Renal cortical epithelial cell (primary cell): ENCODE measurements around a stretch of chr17.

DNA sequence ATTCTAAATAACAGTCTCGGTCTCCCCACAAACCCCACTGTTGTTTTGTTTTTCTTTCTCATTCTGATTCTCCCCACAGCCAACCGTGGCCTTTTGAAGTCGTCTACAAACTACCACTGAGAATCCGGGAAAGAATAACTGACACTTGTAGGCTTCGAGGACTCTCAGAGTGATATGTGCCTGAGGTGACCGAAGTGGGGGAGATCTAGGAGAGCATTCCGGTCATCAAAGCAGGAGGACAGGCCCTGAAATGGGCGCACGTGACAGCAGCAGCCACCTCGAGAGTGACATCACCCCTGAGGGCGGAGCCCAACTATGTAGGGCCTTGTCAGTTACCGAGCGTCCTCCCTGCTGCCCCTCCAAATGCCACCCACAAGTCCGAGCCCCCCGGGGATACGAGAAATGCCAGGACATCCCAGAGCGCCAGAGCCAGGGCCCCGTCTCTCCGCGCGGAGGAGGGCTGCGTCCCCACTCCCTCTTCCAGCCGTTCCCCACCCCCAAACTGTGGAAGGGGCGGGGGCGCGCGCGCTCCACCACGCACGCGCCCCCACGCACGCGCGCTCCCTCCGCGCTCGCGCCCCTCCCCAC is 355 bp upstream of the TANC2 start:
- RRBS: 4% methylated on average over 4 of the region's 39 CpGs

- RRBS: no CpG with 5 or more reads among the region's 23 CpGs
Measured at GRCh38 chr17:63484043-63485183, 7.6 kb downstream of the ACE start.

DNA sequence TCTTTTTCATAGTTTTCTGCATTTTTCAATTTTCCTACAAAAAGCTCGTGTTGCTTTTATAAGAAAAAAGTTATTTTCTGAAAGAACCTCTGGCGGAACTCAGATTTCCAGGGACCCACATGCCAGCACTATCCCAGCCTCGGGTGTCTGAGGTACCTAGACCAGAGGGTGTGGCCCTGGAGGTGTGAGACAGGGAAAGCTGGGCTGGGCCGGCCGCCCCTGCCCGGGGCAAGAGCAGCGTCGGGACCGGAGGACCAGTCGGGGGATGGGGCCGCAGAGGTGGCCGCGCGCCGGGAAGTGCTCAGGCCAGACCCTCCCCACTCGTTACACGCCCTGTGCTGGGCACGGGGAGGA is 802 bp upstream of the MAP3K3 start:
- RRBS: 2% methylated on average over 7 of the region's 18 CpGs

- RRBS: no CpG with 5 or more reads among the region's 8 CpGs
Measured at GRCh38 chr17:63690071-63690541, 9.8 kb downstream of the LIMD2 start.

DNA sequence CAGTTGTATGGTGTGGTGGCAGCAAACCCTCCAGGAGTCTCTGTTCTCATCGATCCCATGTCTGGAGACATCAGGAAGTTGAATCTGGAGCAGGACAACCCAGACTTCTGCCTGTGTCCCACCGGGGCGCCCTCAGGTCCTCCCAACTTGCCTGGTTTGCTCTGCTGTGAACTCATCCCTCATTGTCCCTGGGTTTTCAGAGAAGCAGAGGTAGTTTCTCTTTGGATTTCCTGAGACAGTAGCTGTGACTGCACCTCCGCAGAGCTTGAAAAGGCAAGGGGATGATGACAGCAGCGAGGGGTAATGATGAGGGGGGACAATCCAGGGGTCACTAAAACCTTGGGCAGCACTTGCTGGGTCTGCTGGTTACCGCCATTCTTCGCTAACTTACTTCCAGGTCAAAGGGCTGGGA is 2.9 kb downstream of the LIMD2 start:
- RRBS: no CpG with 5 or more reads among the region's 7 CpGs

- RRBS: 73% methylated on average over 2 of the region's 26 CpGs
Measured at GRCh38 chr17:63701198-63701817, 1.4 kb upstream of the LIMD2 start.

GRCh38 chr17:63706765-63707251 is 6.9 kb upstream of the LIMD2 start:
- RRBS: no CpG with 5 or more reads among the region's 4 CpGs

GRCh38 chr17:63922211-63922772 is 3.7 kb upstream of the GH1 start:
- RRBS: no CpG with 5 or more reads among the region's 8 CpGs

- RRBS: no CpG with 5 or more reads among the region's 8 CpGs
Measured at GRCh38 chr17:63934718-63935055, 2.6 kb upstream of the CD79B start.

- RRBS: no CpG with 5 or more reads among the region's 15 CpGs
Measured at GRCh38 chr17:64041857-64042724, 21.7 kb upstream of the ICAM2 start.

- RRBS: no CpG with 5 or more reads among the region's 8 CpGs
Measured at GRCh38 chr17:64081716-64082563, 48.0 kb downstream of the ERN1 start.

DNA sequence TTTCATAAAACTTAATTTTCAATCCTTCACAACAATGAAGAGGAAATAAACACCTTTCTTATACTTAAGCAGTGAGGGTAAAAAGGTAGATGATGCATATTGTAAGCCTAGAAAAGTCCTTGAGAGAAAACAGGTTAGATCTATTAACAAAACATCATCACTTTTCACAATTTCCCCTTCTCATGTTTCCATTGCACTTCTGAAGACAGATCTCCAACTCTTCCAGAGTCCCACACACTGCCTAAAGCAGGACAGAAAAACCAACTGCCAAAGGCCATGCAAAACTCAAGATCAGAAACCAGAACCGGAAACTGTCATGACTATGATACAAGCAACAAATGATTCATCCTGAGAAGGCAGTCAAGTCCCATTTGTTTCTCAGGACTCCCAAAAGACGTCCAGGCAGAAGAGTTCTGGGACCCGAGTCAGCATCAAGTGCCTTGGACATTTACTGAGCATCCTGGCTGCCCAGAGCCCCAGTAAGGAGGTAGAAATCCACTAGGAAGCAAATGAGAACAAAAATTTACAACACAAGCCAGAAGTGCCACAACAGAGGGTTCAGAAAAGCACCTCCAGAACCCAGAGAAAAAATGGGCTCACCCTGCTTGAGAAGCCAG is 38.9 kb downstream of the ERN1 start:
- RRBS: no CpG with 5 or more reads among the region's 3 CpGs

GRCh38 chr17:64091996-64092651 is 37.8 kb downstream of the ERN1 start:
- RRBS: no CpG with 5 or more reads among the region's 5 CpGs

DNA sequence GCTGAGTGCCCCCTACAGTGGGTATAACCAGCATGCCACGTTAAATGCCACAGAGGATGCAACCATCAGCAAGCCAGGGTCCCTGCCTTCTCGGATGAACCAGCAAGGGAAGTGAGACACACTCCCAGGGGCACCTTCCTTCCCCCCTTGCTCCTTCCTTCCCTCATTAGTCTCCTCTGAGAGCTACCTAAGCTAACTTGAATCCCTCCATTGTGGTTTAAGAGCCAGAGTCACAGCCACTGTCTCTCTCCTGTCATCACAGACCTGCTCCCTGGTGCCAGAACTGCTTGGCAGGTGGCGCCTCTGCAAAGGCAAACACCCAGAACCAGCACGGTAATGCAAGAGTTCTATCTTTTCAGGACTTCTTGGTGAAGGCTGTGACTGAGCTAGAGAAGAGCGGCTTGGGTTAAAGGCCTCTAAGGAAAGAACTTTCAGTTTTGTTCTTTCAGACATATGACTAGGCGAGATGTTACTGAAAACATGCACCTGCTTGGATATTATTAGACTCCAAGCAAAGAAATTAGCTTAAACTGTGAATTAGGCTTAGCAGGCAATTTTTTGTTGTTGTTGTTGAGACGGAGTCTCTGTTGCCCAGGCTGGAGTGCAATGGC is 8.9 kb downstream of the ERN1 start:
- RRBS: no CpG with 5 or more reads among the region's 7 CpGs

DNA sequence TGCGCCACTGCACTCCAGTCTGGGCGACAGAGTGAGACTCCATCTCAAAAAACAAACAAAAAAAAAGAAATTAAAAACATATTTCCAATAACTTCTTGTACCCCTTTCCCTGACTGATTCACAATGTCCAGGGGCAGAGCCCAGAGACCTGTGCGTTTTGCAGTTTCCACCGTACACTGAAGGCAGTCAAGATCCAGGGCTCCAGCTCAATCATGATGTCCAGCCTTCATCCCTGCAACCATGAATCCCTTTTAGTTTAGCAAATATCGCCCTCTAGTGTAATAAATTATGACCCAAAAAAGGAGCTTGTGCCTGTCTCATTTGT is 3.6 kb upstream of the ERN1 start:
- RRBS: no CpG with 5 or more reads among the region's 5 CpGs

- RRBS: 5% methylated on average over 3 of the region's 15 CpGs
Measured at GRCh38 chr17:64144950-64145639, 15.2 kb upstream of the ERN1 start.

DNA sequence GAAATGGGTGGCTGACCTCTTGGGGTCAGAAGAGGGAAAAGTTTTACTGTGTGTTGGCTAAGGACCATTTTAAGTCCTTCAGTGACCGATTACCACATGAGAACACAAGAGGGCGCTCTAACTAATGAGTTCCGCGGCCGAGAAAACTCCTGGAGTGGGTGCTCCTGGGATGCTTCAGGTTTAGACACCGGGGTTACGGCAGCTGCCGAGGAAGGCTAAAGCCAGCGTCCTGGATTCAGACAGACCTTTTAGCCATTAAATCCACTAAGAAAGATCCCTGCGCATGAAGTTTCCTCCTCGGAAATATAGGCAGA is 58.0 kb upstream of the TEX2 start:
- RRBS: no CpG with 5 or more reads among the region's 11 CpGs

GRCh38 chr17:64323030-64323229 is 59.9 kb upstream of the TEX2 start:
- RRBS: no CpG with 5 or more reads among the region's 2 CpGs

DNA sequence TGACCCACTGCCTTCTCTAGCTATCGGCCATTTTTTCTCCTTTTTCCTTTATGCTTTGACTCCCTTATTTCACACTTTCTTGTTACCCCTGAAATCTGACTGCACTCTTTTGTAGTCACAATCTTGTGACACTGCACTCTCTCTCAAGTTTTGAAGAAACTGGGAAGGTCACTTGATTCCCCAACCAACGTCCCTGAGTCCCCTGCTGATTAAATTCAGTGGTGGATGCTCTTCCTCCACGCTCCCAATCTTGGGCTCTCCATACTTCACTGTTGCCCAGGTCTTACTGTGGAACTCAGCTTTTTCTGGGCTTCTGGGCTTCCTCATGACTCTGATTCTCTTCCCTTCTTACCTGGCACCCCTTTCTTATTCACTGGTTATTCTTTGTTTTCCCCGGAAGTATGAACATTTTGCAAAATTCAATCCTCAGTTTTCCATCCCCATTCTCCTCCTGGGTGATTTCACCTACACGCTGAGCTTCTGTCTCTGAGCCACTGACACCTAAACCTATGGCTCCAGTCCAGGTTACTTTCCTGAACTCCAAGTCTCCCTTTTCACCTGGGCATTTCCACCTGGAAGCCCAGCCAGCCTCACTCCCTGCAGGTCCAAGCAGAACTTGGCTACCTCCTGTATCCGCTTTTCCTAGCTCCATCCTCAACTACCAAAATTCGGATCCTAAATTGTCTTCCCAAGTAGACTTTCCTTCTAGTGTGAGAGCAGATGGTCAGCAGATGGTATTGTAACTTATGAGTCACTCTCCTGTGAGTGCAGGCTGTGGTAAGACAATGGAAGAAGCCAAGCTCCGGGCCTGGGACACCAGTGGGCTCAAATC is 33.6 kb downstream of the PECAM1 start:
- RRBS: no CpG with 5 or more reads among the region's 8 CpGs

DNA sequence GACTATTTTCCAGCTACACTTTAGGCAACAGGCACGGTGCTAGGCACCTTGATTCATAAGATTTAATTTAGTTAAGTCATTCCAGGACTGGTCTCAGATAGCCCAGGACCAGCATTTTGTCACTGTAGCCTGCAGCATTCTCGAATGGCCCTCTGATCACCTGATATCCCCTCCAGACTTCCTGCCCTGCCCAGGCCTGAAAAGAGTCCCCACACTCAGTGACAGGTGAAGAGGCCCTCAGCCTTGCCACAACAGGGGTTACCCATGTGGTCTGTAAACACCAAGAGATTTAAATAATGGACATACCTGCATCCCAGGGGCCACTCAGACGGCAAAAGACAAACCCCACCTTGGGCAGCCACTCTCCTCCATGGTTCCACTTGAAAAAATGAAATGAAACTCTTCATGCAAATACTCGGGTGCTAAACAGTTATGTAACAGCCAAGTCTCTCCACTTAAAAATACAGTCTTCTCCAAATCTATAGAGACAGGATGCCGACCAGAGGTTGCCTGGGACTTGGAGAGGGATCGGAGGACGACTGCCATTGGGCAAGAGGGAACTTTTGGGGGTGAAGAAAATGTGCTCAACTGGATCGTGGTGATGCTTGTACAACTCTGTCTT is 22.9 kb upstream of the PECAM1 start:
- RRBS: no CpG with 5 or more reads among the region's 8 CpGs